ENCODE measurements around a stretch of chr7.

DNA sequence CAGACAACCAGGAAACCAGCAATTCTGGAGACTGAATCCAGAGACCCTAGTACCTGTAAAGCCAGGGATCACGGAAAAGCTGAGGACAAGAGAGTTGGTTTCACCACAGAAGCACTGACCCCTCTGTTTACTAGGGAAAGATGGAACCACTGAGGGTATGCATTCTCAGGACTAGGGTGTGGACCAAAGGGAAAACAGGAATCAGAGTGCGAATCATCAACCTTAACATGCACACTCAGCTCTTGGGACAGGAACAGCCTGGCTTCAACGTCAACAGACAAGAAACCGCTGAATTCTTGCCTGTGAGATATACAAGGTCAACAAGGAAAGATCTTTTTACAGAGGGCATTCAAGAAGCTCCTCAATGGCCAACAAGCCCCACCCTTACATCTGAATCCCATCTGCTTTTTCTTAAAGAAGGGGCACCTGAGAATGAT, 14.9 kb downstream of the TNRC18 start:
- PRO-cap: no peak
CAGE:
- cytosol, long polyA minus RNA: no peak
- cytosol, long polyA plus RNA: no peak
- long polyA plus RNA: no peak
- nucleus, long polyA minus RNA: no peak
- nucleus, long polyA plus RNA: no peak

DNA sequence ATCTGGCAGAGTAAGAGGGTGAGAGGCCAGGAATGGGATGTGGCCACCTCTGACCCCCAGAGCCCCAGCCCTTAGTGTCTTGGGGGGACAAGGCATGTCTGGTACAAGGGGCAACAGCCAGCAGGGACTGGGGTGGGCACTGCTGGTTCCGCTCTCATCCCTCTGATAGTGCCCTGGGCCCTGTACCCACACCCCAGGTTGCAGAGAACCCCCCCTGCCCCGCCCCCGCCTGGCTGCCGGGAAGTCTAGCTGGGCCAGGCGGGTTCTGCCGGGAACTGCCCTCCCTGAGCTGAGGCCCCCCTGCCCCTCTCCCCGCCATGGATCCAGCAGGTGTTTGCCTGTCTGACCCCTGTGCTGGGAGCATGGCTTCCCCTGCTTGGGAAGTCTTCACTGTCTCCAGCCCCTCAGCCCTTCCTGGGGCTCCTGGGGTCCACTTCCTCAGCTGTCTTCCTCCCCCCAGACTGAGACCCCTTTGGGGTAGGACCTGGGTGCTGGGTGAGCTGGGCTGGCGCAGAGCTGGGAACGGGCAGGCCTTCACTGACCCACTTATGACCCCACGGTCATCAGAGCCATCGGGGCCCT, 15.8 kb upstream of the TNRC18 start:
- PRO-cap: no peak
CAGE:
- cytosol, long polyA minus RNA: no peak
- cytosol, long polyA plus RNA: no peak
- long polyA plus RNA: no peak
- nucleus, long polyA minus RNA: no peak
- nucleus, long polyA plus RNA: no peak

DNA sequence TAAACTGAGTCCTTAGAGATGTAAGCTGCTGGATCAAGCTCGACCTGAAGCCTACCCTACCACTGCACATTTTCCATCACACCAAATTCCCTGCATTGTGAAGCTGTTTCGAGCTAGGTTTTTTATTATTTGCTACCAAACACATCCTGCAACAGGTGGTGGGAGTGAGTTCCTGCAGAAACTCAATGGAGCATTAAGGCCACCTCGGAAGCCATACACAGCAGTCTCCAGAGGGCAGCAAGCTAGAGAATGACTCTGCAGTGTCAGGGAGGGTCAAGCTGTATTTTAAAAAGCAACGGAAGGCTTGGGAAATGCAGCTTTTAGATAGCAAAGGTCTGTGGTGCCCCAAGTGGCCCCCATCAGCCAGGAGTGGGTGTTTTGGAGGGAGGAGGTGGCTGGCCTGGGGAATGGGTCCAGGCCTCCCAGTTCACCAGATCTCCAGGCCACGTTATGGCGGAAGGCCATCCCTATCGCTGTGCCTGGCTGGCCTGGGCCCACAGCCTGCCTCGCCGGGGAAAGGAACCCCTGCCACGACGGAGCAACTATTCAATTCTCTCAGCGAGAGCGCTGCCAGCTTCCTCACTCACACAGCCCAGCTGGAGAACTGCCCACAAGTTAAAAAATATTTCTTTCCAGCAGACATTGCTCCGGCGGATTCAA, 33.9 kb upstream of the TNRC18 start:
- PRO-cap: bidirectional peak, plus-strand start outside the sequence, minus-strand start at position 606 of the sequence
CAGE:
- cytosol, long polyA minus RNA: no peak
- cytosol, long polyA plus RNA: no peak
- long polyA plus RNA: no peak
- nucleus, long polyA minus RNA: no peak
- nucleus, long polyA plus RNA: no peak

GRCh38 chr7:5512697-5513282, 819 bp downstream of the FBXL18 start:
- PRO-cap: no peak
CAGE:
- cytosol, long polyA minus RNA: no peak
- cytosol, long polyA plus RNA: no peak
- long polyA plus RNA: no peak
- nucleus, long polyA minus RNA: no peak
- nucleus, long polyA plus RNA: no peak

DNA sequence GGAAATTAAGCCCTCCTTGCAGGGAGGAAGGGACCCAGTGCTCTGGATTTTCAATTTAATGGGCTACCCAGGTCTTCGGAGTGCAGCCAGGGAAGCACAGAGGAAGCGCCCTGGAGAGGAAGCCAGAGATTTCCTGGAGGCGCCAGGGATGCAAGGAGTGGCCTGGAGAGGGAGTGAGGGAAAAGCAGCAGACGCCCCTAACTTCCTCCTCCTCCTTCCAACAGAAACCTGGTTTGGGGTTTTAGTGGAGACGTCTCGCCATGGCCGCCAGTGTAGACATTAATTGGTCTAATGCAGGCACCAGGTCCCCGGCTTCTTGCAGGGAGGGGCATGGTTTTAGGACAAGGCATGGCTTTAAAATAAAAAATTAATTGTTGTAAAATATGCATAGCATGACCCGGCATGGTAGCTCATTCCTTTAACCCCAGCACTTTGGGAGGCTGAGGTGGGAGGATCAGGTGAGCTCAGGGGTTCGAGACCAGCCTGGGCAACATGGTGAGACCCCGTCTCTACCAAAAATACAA, 11.4 kb upstream of the FSCN1 start:
- PRO-cap: bidirectional peak, plus-strand start at position 225 of the sequence, minus-strand start at position 95 of the sequence
CAGE:
- cytosol, long polyA minus RNA: no peak
- cytosol, long polyA plus RNA: no peak
- long polyA plus RNA: no peak
- nucleus, long polyA minus RNA: no peak
- nucleus, long polyA plus RNA: no peak

GRCh38 chr7:5622288-5622873, 29.8 kb downstream of the FSCN1 start:
- PRO-cap: no peak
CAGE:
- cytosol, long polyA minus RNA: no peak
- cytosol, long polyA plus RNA: no peak
- long polyA plus RNA: no peak
- nucleus, long polyA minus RNA: no peak
- nucleus, long polyA plus RNA: no peak

GRCh38 chr7:5633279-5633978, 40.8 kb downstream of the FSCN1 start:
- PRO-cap: no peak
CAGE:
- cytosol, long polyA minus RNA: no peak
- cytosol, long polyA plus RNA: no peak
- long polyA plus RNA: no peak
- nucleus, long polyA minus RNA: no peak
- nucleus, long polyA plus RNA: no peak

DNA sequence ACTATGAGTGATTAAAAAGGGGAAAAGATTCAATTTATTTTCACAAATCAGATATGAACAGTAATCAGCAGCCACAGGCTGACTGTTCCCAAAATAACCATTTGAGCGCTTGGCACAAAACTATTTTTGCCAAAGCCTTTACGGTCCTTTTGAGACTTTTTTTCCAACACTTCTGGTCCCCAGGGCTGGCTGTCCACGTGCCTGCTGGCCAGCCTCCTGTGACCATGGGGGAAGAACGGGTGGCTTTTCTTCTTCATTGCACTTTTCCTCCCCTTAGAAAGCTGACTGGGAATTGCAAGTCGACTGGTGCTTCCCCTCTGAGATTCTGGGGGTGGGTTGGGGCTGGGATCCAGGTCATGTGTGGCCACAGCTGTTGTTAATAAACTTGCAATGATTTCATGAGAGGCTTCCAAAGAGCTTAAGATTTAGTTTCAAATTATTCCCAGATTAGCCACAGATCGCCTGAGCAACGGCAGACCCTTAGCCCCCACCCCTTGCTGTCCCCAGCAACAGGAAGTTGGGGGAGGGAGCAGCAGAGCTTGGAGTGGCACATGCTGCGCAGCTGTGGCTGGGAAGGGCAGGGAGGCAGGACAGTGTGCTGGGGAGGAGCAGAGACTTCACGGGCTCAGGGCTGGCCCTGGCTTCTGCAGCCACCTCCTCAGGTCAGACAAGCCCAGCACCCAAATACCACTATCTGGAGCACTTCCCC, 41.5 kb downstream of the FSCN1 start:
- PRO-cap: no peak
CAGE:
- cytosol, long polyA minus RNA: no peak
- cytosol, long polyA plus RNA: no peak
- long polyA plus RNA: no peak
- nucleus, long polyA minus RNA: no peak
- nucleus, long polyA plus RNA: no peak

DNA sequence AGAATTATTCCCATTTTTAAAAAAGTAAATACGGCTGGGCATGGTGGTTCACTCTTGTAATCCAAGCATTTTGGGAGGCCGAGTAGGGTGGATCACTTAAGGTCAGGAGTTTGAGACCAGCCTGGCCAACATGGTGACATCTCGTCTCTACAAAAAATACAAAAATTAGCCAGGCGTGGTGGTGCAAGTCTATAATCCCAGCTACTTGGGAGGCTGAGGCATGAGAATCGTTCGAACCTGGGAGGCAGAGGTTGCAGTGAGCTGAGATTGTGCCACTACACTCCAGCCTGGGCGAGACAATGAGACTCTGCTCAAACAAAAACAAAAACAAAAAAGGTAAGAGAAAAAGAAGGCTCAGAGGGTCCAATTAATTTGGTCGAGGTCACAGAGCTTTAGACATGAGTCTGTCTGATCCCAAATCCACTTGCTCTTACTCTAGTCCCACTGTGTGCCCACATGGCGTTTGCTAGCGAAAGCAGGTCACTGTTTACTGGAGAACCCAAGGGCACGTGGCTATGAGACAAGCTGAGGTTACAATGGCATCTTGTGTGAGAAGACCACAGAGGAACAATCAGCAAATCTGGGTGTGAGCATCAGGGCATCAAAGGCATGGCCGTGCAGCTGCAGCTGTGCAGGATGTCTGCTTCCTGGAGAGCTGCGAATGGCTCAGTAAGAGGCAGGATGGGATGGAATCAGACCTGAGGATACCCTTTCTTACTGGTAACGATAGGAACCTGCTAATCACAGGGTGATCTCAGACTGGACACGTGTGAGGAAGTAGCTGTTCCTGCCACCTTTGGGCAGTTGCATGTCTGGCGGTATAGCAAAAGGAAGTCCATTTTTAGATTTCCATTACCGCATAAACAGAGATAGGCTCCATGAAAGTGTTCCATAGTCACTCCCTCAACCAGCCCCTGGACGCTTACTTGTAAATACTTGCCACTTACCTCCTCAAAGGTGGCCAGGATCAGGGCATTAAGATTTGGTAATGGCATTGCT, 69.2 kb downstream of the FSCN1 start:
- PRO-cap: no peak
CAGE:
- cytosol, long polyA minus RNA: no peak
- cytosol, long polyA plus RNA: no peak
- long polyA plus RNA: no peak
- nucleus, long polyA minus RNA: no peak
- nucleus, long polyA plus RNA: no peak

DNA sequence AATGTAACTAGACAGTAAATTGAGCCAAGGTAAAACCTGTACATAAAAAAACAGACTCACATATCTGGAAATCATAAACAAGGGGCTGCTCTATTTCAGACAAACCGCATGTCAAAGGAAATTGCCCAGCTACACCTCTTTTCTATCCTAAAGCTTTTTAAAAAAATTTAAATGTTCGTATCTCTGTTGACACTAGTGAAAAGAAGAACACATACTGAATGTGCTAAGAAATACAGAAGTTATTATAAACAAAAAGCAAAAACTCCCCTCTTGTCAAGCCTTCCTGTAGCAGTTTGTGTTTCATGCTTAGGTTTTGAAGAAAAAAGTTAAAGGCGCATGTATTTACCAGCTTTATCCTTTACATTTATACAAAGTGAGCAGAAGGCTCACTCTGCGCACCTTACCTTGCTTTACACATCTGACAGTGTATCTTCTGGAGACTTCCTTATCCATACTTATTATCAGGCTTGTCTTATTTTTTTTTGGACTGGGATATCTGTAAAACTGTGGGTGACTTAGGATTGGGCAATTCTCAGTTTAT, 93.1 kb downstream of the RNF216 start:
- PRO-cap: no peak
CAGE:
- cytosol, long polyA minus RNA: no peak
- cytosol, long polyA plus RNA: no peak
- long polyA plus RNA: no peak
- nucleus, long polyA minus RNA: no peak
- nucleus, long polyA plus RNA: no peak

- PRO-cap: no peak
CAGE:
- cytosol, long polyA minus RNA: no peak
- cytosol, long polyA plus RNA: no peak
- long polyA plus RNA: no peak
- nucleus, long polyA minus RNA: no peak
- nucleus, long polyA plus RNA: no peak
Measured at GRCh38 chr7:5691670-5691884, 89.9 kb downstream of the RNF216 start.

DNA sequence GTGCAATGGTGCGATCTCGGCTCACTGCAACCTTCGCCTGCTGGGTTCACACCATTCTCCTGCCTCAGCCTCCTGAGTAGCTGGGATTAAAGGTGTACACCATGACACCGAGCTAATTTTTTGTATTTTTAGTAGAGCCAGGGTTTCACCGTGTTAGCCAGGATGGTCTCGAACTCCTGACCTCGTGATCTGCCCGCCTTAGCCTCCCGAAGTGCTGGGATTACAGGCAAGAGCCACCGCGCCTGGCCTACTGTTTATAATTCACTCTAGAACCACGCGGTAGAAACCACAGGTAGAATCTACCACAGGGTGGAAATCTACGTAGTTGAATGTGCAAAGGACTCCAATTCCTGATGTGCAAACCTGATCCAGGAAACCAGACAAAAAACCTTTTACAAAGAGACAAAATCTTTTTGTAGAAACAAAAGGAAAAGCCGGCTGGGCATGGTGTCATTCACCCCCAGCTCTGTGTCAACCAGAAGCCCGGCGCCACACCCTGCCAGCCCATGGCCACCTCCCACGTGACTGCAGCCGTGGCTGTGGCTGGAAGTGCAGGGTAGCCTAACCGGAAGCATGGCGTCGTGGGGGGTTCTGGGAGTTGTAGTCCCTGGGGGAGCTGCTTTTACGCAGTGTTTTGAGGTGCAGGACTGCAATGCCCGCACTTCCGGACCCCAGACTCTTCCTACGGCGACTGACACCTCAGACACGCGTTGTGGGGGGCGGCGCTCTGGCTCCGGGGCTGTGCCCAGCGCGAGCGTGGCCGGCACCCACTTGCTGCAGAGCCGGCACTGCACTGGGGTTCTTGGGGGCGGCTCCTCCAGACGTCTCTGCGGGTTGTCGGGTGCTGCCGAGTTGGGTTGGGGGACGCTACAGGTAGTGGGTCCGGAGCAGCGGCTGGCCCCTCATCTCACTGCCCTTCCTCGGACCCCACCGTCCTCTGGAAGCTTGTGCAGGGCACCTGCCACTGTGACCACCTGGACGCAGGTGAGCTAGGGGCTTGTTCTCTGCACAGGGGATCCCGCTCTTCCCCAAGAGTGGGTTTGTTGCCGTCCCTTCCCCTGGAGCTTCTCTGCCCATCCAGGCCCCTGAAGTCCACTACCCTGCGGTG, 41.4 kb upstream of the RNF216 start:
- PRO-cap: bidirectional peak, plus-strand start at position 601 of the sequence, minus-strand start at position 523 of the sequence
CAGE:
- cytosol, long polyA minus RNA: no peak
- cytosol, long polyA plus RNA: no peak
- long polyA plus RNA: start-site peak on the plus strand centred at position 679 of the sequence, 139 bp wide, 28 and 26 reads in 2 replicates
- nucleus, long polyA minus RNA: start-site peak on the plus strand centred at position 594 of the sequence, 71 bp wide, 17 reads
- nucleus, long polyA plus RNA: no peak

DNA sequence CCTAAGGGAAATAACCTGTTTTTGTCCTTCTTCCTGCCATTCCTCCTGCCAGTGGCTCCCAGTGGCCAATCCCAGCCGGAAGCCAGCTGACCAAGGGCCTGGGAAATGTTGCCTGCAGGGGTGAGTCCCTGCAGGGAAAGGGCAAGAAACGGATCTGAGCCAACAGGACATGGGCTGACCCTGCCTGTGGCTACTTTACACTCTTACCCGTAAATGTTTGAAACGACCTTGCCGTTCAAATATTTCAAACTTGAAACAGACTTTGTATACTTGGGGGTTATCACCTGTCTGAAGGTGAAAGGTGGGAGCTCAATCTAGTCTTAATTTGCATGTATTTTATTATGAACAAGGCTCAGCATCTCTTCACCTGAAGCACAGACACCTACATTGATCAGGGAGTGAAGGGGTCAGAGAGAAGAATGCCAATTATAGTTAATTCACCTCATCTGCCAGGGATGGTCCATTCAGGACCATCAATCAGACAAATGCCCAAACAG, 3.3 kb downstream of the CYTH3 start:
- PRO-cap: no peak
CAGE:
- cytosol, long polyA minus RNA: no peak
- cytosol, long polyA plus RNA: no peak
- long polyA plus RNA: no peak
- nucleus, long polyA minus RNA: no peak
- nucleus, long polyA plus RNA: no peak

DNA sequence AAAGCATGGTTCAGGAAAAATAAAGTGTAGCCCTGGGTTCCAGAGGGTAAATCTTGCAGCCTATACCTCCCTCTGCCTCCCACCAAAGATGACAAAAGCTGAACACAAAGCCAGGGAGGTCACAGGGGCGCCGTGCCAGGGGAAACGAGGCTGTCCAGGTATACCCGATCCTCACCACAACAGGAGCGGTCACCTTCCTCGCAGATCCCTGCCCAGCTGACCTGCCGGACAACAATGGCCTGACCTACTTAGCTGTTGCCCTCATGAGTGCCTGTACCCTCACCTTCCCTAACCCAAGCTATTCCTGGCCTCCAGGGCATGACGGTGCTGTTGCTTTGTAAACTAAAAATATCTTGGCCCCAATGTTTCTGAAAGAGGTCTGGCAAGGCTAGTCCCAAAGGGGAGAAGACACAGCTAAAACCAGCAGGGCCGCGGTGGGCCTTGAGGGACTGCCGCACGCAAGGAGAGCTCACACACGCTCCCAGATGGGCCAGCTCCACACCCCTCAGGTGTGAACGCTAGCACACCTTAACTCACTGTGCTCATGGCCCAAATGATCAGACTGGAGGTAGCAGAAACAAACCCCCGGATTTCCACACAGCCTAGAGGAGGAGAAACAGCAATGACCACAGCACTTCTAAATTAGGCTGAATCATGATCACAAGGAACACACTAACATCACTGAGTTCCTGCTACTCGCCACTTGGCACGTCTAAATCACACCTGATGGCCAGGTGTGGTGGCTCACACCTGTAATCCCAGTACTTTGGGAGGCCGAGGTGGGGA, 10.1 kb downstream of the FAM220A start:
- PRO-cap: no peak
CAGE:
- cytosol, long polyA minus RNA: no peak
- cytosol, long polyA plus RNA: no peak
- long polyA plus RNA: no peak
- nucleus, long polyA minus RNA: no peak
- nucleus, long polyA plus RNA: no peak

GRCh38 chr7:6402094-6403185, 28.1 kb downstream of the RAC1 start:
- PRO-cap: no peak
CAGE:
- cytosol, long polyA minus RNA: start-site peak on the minus strand at chr7:6402553-6402558, 31 reads
- cytosol, long polyA plus RNA: start-site peak on the plus strand at chr7:6402318-6402344, 119 and 110 reads in 2 replicates
- long polyA plus RNA: no peak
- nucleus, long polyA minus RNA: no peak
- nucleus, long polyA plus RNA: start-site peak on the minus strand at chr7:6402514-6402559, 8 and 5 reads in 2 replicates

DNA sequence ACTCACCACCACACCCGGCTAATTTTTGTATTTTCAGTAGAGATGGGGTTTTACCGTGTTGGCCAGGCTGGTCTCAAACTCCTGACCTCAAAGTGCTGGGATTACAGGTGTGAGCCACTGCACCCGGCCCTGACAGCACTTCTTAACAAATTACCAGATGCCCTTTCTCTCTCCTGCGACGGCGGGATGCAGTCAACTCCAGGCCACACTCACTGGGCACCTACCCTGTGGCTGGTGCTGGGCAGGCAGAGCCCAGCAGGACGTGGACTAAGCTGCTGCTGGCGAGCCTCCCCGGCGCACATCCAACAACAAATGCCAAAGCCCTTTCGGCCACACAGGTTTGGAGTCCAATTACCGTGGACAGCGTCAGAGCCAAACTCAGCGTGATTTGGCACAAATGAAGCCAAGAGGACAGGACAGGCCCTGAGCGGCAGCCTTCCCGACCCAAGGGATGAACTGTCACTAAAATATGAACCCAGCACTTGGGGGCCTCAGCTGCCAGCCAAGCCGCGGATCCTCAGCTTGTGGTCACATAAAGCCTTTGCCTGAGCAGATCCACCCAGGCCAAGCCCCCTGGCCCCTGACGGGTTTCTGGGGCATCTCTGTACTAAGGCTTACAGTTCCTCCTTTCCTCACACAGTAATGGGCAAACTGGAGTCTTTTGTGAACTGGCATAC, 28.4 kb downstream of the DAGLB start:
- PRO-cap: no peak
CAGE:
- cytosol, long polyA minus RNA: no peak
- cytosol, long polyA plus RNA: no peak
- long polyA plus RNA: no peak
- nucleus, long polyA minus RNA: no peak
- nucleus, long polyA plus RNA: no peak

- PRO-cap: no peak
CAGE:
- cytosol, long polyA minus RNA: no peak
- cytosol, long polyA plus RNA: no peak
- long polyA plus RNA: no peak
- nucleus, long polyA minus RNA: start-site peak on the plus strand at chr7:6638168-6638244, 6 reads
- nucleus, long polyA plus RNA: no peak
Measured at GRCh38 chr7:6637468-6638272, 552 bp downstream of the ZNF316 start.

- PRO-cap: no peak
CAGE:
- cytosol, long polyA minus RNA: no peak
- cytosol, long polyA plus RNA: no peak
- long polyA plus RNA: no peak
- nucleus, long polyA minus RNA: no peak
- nucleus, long polyA plus RNA: no peak
Measured at GRCh38 chr7:6697182-6697977, 9.4 kb downstream of the ZNF12 start.

GRCh38 chr7:6990831-6991686, 165.0 kb upstream of the CCZ1B start:
- PRO-cap: no peak
CAGE:
- cytosol, long polyA minus RNA: no peak
- cytosol, long polyA plus RNA: no peak
- long polyA plus RNA: no peak
- nucleus, long polyA minus RNA: no peak
- nucleus, long polyA plus RNA: no peak

- PRO-cap: no peak
CAGE:
- cytosol, long polyA minus RNA: no peak
- cytosol, long polyA plus RNA: no peak
- long polyA plus RNA: no peak
- nucleus, long polyA minus RNA: no peak
- nucleus, long polyA plus RNA: no peak
Measured at GRCh38 chr7:7238323-7239114, 56.2 kb downstream of the C1GALT1 start.

All from endothelial cell of umbilical vein (primary cell).